Camera-type eye (tissue), 1 donor: ENCODE data around the genes EIF5AL1 and SFTPA2.

- RAMPAGE, long total RNA, result no peak
Measured at GRCh38 chr10:79284837-79285884, 62.1 kb upstream of the PPIF start.

DNA sequence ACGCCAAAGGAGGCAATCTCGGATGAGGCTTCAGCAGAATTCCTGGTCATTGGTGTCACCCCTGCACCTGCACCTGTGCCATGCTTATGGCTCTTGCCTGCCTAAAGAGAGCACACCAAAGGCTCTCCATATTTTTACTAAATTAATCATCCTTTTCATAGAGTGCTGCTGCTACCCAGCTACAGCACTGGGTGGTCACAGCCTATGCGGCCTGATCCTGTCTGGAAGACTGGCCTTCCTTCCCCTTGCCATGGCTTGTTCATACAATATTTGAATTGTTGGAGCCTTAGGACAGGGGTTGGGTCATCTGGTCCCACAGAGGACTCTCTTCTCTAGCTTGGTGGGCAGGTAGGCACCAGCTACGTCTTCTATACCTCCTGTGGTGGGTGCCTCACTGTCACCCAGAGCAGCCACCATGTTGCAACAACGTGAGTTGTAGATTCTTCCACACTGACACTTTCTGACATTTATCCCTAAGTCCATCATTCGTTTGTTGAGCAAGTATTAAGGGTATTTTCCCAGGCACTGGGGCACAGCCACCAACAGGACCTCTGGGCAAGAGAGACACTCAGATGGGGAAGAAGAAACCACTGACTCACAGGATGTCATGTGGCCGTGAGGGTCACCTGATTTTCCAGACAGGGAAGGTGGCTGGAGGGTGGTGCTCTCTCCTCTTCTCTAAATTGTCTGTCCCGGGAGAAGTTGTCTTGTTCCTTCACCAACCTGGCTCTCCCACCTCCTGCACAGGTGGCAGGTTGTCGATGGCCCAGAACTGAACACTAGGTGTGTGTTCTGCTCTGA lies 51.9 kb upstream of the PPIF start:
- RAMPAGE, long total RNA, result no peak

GRCh38 chr10:79314291-79314956 lies 32.8 kb upstream of the PPIF start:
- RAMPAGE, long total RNA, result no peak

GRCh38 chr10:79314957-79315548 lies 32.2 kb upstream of the PPIF start:
- RAMPAGE, long total RNA, result no peak

GRCh38 chr10:79347798-79348445 lies 653 bp downstream of the PPIF start:
- RAMPAGE, long total RNA, result no peak

GRCh38 chr10:79385562-79386535 lies 38.6 kb downstream of the PPIF start:
- RAMPAGE, long total RNA, result no peak

- RAMPAGE, long total RNA, result no peak
Measured at GRCh38 chr10:79401486-79401985, 43.9 kb downstream of the ZCCHC24 start.

DNA sequence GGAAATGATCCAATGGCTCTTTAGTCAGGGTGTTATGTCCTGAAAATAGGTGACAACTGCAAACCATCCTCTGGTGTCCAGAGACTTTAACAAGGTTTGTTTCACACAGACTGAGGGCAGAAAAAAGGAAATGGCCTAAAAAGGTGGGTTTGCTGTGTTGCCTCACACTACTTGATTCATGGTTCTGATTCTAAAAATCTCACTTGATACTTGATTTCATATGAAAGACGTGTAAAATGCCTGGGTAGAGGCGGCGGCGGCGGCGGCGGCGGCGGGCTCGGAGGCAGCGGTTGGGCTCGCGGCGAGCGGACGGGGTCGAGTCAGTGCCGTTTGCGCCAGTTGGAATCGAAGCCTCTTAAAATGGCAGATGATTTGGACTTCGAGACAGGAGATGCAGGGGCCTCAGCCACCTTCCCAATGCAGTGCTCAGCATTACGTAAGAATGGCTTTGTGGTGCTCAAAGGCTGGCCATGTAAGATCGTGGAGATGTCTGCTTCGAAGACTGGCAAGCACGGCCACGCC lies at the start of gene EIF5AL1:
Gene EIF5AL1 (plus strand): TSS at position 244 of the 522 bp plus-strand sequence.
- RAMPAGE, long total RNA, result no peak

- RAMPAGE, long total RNA, result no peak
Measured at GRCh38 chr10:79560185-79560677, at the start of gene SFTPA2. Gene SFTPA2 (minus strand): TSS chr10:79560407.

GRCh38 chr10:79715090-79715304 lies 12.0 kb downstream of the NUTM2B start:
- RAMPAGE, long total RNA, result no peak

- RAMPAGE, long total RNA, result no peak
Measured at GRCh38 chr10:79910294-79910712, 38.6 kb downstream of the SFTPD start.

GRCh38 chr10:79981933-79982863 lies 33.3 kb upstream of the SFTPD start:
- RAMPAGE, long total RNA, result no peak

DNA sequence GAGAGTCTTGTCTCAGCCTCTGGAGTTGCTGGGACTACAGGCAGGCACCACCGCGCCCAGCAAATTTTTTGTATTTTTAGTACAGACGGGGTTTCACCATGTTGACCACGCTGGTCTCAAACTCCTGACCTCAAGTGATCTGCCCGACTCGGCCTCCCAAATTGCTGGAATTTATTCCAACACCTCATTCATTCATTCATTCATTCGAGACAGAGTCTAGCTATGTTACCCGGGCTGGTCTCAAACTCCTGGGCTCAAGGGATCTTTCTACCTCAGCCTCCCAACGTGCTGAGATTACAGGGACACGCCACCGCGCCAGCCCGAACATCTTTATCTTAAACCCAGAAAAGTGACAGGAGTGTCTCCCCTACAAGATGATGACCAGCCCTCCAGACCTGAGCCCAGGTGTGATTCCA lies 341 bp upstream of the TMEM254 start:
- RAMPAGE, long total RNA, result no peak

GRCh38 chr10:80144002-80144305 lies 11.4 kb downstream of the PLAC9 start:
- RAMPAGE, long total RNA, result no peak

GRCh38 chr10:80148316-80149224 lies 16.0 kb downstream of the PLAC9 start:
- RAMPAGE, long total RNA, result no peak

GRCh38 chr10:80273989-80274219 lies 15.6 kb downstream of the MAT1A start:
- RAMPAGE, long total RNA, result no peak

GRCh38 chr10:80275834-80276033 lies 13.7 kb downstream of the MAT1A start:
- RAMPAGE, long total RNA, result no peak

GRCh38 chr10:80283198-80283982 lies 6.1 kb downstream of the MAT1A start:
- RAMPAGE, long total RNA, result no peak

DNA sequence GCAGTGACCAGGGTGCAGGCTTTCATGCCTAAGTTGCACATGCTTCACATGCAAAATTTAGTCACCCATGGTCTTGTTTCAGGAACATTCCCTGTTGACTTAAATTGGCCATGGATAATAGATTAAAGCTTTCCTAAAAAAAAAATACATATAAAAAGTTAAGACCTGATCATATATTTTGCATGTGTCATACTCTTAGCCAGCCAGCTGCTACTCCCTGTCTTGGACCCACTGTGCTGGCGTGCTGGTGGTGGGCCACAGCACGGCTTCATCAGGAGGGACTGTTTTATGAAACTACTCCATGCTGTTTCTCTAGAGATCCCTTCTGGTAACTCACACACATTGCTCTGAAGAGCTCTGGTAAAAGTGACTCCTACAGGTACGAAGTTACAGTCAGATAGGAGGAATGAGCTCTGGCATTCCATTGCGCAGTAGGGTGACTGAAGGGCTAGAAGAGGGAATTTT lies 778 bp downstream of the MAT1A start:
- RAMPAGE, long total RNA, result no peak

DNA sequence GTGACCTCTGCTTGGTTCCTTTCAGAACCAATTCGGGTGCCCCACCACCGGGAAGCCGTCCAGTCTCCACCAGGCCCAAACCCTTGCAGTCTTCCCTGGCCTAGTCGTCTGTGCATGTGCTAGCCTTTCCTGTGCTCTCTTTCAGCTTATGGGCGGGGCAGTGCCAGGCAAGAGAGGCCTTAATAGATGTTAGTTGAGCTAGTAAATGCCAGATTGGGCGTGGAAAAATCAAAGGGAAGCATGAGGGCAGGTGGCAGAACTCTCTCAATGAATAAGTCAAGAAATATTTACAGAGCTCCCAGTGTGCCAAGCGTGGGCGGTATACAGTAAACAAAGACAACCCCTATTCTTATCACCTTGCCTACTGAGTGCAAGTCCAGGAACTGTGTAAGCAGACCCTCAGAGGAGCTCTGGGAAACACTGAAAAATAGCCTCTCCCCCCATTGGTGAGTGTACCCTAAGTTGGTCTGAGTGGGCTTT lies 1.1 kb downstream of the DYDC2 start:
- RAMPAGE, long total RNA, result no peak